GM19239 (cell line): ENCODE measurements around the genes MYH1 and PIRT.

- RRBS: no CpG with 5 or more reads among the region's 9 CpGs
Observed at GRCh38 chr17:9665222-9666165, 20.2 kb downstream of the USP43 start.

GRCh38 chr17:9703528-9704244 lies 58.4 kb downstream of the USP43 start:
- RRBS: no CpG with 5 or more reads among the region's 6 CpGs

- RRBS: no CpG with 5 or more reads among the region's 28 CpGs
Observed at GRCh38 chr17:9727898-9728690, 63.3 kb downstream of the DHRS7C start.

DNA sequence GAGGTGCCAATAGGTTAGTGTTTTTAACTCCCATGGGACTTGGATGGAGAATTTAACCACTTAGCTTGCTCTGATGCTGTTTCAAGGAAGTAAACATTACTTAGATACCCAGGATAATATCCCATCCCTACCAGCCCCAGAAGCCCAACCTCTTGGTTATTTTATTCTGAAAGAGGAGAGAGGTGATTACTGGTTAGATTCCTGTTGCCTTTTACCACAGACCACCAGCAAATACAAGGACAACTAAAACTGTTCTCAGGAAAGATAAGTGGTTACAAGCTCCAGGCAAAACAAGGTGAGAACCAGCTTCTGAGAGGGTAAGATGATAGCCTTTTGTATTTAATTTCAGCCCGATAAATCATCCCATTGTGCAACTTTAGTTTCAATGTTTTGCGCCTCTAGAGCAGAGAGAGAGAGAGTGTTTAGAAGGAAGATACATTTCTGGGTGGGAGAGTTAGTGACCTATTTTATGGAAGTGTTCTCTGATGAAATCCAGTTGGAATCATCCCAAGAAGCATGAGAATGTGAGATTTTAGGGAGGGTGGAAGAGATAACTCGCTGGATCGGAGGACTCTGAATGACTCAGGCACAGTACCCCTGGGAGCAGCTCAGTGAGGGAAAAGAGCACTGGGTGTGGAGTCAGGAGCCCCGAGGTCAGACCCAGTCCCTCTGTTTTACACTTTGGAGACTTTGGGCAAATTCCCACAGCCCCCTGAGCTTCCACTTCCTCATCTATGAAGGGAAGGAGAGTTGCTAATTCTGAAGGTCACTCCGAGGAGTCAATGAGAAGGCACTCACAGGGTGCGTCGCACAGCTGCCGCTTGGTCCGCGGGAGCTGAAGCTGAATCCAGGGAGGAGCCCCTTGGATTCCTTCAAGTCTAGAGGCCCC lies 12.1 kb downstream of the GLP2R start:
- RRBS: no CpG with 5 or more reads among the region's 11 CpGs

DNA sequence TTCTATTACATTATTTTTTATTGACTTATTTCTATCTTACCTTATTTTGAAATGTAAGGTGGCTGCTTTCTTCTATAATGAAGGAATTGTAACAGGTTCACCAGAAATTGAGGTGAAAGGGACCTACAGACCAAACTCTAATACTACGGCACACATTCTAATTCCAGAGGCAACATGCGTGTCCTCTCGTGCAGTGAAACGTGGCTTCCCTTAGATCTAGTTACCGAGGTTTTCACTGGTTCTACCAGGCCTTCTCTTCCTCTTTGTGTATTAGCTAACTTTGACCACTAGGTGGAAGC lies 19.5 kb upstream of the RCVRN start:
- RRBS: no CpG with 5 or more reads among the region's 5 CpGs

- RRBS: no CpG with 5 or more reads among the region's 16 CpGs
Observed at GRCh38 chr17:9926392-9926933, 21.4 kb upstream of the RCVRN start.

DNA sequence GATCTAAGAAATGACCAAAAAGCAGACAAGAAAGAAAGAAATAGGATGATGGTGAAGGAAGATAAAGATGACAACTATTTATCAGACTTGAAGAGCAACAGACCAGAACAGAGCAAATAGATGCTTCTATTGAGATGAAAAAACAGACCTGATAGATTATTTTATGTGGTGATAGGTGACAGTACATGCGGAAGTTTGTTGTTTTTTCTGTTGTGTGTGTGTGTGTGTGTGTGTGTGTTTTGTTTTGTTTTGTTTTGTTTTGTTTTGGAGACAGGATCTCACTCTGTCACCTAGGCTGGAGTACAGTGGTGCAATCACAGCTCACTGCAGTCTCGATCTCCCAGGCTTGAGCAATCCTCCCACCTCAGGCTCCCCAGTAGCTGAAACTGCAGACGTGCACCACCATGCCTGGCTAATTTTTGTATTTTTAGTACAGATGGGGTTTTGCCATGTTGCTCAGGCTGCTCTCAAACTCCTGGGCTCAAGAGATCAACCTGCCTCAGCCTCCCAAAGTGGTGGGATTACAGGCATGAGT lies 120.5 kb downstream of the GAS7 start:
- RRBS: no CpG with 5 or more reads among the region's 3 CpGs

DNA sequence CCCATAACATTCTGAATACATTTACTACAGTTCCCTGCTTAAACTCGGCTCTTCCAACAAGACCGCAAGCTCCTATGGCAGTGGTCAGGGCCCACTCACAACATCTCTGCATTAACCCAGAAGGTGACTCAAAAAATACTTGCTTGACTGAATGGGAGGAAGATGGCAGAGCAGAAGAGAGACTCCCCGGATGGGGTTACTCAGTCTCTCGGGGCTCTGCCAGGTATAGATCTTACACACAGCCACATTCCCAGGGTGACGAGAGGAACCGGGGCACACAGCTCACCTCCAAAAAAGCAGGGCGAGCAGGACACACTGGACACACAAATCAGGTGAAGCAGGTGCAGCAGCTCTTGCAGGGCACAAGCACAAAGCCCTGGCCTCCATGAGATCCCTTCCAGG lies 101.2 kb downstream of the GAS7 start:
- RRBS: 84% methylated on average over 4 of the region's 7 CpGs

GRCh38 chr17:10113432-10113871 lies 85.0 kb downstream of the GAS7 start:
- RRBS: no CpG with 5 or more reads among the region's 6 CpGs

DNA sequence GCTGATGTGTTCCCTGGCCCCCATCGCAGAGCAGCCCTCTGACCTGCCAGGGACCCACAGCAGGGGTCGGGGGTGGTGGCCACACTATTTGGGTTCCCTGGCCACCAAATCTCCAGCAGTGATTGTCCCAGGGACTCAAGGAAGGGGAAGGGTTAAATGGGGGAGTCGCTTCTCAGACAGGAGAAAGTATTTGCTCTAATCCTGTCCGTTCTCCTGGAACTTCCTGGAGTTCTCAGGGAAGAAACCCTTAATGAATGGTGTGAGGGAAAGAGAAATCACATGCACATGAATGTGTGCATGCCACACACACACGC lies 72.4 kb downstream of the GAS7 start:
- RRBS: no CpG with 5 or more reads among the region's 5 CpGs

DNA sequence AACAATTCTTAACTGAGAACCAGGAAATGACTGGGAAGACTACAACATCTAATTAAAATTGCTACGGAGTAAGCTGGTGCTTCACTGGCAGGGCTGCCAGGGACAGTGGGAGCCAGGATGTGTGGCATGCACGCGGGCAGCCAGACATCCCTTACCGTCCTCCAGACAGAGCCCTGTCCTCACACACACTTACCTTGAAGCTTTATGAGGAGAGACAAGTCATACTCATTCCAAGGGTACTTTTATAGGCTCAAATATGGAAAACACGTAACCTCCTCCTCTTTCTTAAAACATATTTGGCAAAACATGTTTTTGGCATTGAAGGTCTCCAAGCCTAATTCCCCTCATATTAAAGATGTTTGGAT lies at the start of gene MYH1:
Gene MYH1 (minus strand): TSS at position 216 of the 365 bp plus-strand sequence.
- RRBS: no CpG with 5 or more reads among the region's 5 CpGs

- RRBS: no CpG with 5 or more reads among the region's 1 CpG
Observed at GRCh38 chr17:10579341-10579670, 29.8 kb upstream of the MYH2 start.

- RRBS: no CpG with 5 or more reads among the region's 13 CpGs
Observed at GRCh38 chr17:10622909-10623476, 34.1 kb downstream of the MYH3 start.

DNA sequence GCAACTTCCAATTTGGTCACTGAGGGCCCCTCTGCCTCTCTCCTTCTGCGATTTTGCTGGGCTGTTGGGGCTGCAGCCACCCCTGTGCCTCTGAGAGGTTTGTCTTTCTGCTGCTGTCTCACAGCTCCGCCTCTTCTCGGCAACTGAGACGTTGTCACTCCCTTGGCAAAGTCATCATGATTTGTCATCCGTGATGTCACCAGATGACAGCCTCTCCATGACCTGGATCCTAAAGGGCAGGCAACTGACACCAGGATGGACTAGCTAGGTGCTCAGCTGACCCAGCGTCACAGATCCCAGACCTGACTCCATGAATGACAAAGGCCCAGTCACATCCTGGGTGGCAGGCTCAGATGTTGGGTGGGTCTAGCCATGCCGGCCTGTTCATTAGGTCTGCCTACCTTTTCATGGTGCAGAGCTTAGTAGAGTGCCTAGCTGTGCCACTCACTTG lies 3.7 kb upstream of the TMEM238L start:
- RRBS: no CpG with 5 or more reads among the region's 7 CpGs

DNA sequence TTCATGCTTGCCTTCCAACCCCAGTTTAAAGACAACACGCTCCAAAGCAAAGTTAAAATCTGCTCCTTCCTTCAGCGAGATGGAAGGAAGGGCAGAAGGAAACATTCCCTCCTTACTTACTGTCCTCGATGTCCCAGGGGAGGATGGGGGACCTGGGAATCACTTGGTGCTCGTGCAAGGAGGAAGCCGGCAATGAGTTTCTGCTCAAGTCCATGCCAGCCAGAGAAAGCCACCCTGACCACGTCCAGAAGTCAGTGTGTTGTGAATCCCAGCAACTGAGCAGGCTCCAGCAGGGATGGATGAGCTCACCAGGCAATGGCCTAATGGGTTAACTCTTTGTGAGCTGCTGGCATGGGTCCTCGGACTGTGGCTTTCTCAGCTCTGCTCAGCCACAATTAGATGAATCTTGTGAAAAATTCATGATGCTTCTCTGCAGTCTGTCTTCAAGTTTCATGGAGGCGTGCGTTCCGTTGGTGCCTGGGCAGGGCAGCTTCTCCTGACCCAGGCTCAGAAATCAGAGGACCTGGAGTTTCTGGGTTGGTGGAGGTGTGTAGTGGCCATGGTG lies at the start of gene PIRT:
Gene PIRT (minus strand): TSS at position 263 of the 565 bp plus-strand sequence.
- RRBS: no CpG with 5 or more reads among the region's 10 CpGs

DNA sequence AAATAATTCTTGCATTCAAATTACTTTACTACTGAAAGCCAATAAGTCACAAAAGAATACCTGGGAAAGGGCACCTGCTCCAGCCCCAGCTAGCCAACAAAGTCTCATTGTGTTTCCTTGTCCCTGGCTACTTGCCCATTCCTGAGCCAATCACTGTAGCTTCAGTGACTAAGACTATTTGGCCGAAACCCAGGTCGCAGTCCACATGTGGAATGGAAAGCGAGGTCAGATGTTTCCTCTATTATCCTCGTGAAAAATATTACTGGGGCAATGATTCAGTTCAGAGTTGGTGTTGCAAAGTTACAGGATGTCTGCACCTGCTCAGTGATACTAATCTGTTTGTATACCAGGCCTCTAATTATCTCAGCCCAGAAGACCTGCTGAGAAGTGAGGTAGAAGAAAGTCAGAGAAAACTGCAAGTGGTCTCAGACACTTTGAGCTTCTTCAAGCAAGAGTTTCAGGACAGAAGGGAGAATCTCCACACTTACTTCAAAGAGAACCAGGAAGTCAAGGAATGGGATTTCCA lies 21.0 kb downstream of the DNAH9 start:
- RRBS: no CpG with 5 or more reads among the region's 4 CpGs

DNA sequence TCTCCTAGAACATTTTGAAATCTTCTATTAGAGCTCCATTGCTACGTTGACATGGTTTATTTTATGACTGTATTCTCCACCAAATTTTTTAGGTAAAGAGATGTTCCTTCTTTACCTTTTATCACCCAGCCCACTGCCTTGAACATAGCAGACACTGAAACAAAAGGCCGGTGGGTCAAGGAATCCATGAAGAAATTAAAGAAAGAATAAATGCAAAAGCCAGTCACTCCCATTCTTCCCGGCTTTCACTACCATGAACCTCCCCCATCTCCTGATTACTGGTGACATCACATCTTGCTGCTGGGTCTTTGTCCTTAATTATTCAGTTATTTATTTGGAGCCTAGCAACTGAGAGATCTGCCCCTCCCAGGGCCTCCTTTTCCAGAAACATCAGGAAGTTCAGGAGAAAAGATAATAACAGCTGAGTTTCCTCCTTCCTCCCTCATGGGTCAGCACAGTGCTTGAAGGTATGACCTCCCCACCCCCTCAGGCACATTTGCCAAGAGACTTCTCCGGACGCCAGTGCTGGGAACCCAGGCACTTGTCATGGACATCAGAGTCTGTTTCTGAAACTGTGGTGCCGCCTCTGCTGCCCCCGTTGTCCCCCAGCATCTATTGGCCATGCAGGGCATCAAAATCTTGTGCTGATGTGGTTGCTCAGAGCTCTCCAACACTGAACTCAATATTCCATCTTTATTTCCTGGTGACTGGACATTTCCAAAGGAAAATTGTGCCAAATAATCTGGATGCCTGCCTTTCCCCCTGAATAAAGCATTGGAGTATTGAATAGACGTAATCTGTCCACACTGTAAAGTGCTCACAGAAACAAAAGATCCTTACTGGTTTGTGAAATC lies 72.0 kb downstream of the ZNF18 start:
- RRBS: 70% methylated on average over 1 of the region's 8 CpGs

GRCh38 chr17:12666362-12667142 lies 862 bp downstream of the MYOCD start:
- RRBS: no CpG with 5 or more reads among the region's 13 CpGs

DNA sequence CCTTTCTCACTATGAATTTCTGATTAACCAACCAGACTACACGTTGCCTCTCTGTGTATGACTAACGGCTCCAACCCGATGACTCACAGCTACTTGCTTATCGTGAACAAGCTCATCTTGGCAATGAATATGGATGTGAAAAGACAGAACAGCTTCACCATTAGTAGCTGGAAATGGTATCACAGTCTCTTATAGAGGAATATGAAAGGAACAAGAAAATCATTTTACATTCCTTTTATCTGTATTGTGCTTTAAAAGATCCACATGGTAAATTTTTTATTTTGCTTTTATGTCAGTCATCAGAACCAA lies 23.7 kb upstream of the ARHGAP44 start:
- RRBS: no CpG with 5 or more reads among the region's 4 CpGs

GRCh38 chr17:12790438-12790717 lies 1.1 kb downstream of the ARHGAP44 start:
- RRBS: no CpG with 5 or more reads among the region's 8 CpGs